Placental epithelial cell (primary cell): ENCODE results near the genes AUNIP, PAFAH2 and ZNF593.

GRCh38 chr1:25145707-25146251, 86.5 kb downstream of the SYF2 start:
- CAGE, long polyA plus RNA: no peak

DNA sequence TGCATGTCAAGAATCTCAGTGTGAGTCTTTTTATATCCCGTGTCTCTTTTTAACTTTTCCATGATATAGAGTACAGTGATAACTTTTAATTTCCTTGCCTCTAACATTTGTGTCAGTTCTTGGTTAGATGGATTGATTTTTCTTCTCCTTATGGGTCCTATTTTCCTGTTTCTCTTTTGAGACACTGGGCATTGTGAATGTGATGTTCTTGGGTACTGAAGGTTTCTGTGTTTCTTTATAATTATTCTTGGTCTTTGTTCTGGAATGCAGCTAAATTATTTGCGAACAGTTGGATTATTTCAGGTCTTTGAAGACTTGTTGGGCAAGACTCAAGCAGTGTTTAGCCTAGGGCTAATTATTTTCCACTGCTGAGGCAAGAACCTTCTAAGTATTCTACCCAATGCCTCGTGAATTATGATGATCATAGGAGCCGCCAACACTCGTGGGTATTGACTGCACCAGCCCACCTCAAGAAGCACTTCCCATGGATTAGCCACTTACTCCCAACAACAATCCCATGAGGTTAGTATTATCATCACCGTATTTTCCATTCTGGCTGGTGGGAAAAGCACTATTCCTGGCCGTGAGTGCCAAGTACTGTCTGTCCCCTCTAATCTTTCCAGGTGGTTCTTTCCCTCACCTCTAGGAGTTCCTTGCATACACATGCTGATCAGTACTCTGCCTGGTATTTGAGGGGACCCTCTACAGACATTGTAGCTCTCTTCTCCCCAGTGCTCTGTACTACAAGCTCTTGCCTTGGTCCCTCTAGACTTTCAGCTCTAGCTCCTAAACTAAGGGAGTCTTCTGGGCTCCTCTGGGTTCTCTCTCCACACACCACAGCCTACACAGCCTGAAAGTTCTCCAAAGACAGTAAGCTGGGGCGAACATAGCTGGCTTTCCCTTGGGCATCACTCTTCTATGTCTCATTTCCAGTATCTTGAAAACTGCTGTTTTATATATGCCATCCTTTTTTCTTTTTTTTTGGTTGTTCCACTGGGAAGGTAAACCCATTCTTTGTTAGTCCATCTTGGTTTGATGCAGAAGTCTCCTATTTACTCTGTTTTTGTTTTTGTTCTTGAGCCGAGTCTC, 13.2 kb downstream of the SYF2 start:
- CAGE, long polyA plus RNA: no peak

DNA sequence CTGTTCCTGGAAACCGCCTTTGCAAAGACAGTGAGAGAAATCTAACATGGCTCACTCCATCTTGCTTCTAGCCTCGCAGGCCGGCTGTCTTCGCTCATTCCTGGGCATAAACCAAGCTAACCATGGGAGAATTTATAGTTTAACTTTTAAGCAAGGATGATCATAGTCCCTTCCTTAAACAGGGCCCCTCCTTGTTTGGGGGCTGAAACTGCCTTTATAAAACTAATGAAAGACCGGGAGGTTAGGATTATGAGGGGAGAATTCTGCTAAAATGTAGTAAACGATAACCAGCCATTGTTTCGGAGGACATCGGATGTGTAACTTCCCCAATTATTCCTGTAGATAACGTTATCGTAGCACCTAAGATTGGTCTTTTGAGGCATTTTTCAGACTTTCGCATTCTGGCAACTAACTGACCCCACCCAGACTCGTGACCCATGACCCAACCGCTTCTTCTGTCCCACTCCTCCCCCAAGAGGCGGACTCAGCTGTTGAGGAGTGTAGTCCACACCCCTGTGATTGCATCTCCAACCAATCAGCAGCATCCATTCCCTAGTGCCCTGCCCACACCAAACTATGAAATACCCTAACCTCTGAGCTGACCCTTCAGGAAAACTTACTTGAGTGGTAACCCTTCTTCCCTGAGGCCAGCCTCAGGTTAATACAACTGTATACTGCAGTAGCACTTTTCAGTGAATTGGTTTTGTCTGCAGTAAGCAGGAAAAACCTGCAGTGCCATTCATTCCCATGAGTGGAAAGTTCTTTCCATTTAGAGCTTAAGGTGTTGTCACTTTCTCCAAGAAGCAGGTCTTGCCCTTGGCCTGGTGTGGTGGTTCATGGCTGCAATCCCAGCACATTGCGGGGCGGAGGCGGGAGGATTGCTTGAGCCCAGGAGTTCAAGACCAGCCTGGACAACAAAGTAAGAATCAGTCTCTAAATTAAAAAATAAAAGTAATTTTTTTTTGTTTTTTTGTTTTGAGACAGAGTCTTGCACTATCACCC, 772 bp upstream of the SYF2 start:
- CAGE, long polyA plus RNA: no peak

GRCh38 chr1:25334578-25334849, 3.6 kb upstream of the TMEM50A start:
- CAGE, long polyA plus RNA: no peak

DNA sequence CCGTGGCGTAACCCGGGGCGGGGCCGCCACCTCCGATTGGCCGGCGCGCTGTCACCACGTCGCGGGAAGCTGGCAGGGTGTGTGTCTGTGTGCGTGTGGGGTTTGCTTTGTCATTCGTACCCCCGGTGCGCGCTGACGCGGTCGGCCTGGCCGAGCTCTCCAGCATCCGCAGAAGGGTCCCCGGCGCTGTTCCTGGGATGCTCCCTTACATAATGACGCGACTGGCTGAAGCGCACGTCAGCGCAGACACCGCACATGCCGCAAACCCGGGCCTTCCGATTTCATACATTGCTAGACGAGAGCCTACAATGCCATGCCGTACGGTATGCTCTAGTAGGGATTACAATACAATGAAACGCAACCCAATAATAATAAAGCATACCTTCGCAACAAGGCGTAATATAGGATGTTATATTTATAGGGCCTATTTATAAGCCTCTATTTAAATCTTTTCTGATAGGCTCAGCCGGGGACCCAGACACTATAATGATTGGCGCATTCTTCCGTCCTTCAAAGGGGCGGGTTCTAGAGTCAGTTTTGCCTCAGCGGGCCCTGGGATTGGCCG, 387 bp upstream of the MACO1 start:
- CAGE, long polyA plus RNA: no peak

GRCh38 chr1:25675824-25676425, 59.3 kb downstream of the MAN1C1 start:
- CAGE, long polyA plus RNA: no peak

GRCh38 chr1:25681854-25682643, 65.5 kb downstream of the MAN1C1 start:
- CAGE, long polyA plus RNA: no peak

- CAGE, long polyA plus RNA: no peak
Observed at GRCh38 chr1:25693878-25694363, 77.3 kb downstream of the MAN1C1 start.

DNA sequence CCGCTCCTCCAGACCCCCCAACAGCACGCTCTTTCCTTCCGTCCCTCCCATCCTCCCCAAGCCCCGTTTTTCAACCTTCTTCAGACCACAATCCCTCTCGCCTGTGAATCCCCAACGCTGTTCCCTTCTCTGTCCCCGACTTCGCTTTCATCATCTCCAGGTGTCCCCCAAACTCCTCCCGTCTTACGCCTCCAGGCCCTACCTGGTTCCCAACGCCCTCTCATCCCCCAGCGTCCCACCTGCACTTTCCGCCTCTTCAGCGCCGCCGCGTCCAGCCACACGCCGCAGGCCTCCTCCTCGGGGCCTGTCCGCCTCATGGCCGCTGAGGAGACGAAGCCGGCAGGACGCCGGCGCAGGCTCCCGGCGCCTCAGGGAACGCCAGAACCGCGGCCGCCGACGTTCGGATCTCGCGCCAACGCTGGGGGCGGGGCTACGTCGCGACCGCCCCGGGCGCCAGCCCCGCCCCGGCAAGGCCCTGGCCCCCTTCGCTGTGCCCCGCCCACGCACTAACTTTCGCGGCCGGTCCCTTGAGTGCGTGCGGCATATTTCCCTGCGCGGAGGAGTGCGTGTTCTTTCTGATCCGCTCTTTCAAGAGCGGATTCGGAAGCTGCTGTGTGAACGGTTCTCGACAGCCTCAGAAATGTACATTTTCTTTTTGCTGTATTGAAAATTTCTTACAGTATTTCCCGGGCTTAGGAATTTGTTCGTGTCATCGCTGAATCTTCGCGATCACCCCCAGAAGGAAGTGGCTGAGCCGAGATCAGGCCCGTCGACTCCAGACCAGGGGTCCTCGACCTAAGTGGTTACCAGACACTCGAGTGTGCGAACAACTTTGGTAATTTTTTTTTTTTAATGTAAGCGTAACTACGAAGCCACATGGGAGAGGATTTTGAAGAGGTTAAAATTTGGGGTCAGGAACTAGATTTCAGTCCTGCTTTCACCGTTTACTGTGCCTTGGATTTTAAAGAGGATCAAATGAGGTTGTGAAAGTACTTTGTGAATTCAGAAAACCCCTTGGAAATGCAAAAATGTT, at the start of gene AUNIP:
AUNIP (minus strand) TSS at position 417 of the 1,033 bp plus-strand sequence.
- CAGE, long polyA plus RNA: no peak

DNA sequence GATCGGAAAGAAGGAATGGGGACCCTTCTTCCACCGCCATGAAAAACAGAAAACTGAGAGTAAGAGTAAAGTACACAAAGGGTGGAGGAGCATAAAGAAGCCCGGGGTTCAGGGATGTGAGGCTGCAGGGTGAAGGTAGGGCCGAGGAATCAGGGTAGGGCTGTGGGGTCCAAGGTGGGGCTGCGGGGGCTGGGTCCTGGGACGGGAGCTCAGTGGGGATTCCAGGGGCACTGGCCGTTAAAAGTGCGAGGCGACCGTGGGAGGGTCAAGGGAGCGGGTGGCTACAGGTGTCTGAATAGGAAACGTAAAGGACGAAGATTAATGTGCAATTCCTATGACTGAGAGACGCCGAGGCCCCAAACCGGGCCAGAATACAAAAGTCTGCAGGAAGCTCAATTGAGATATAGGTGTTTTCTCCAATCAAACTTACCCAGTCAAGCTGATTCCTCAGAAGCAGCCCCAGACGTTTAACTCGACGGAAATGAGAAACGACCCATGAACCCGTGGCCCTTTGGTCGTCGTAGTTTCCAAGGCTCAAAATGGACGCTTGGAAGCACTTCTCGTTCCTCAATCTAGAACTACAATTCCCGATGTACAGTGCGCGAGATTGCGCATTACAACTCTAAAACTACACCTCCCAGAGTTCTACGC, at the start of gene PAFAH2:
PAFAH2 (minus strand) TSS at position 469 of the 651 bp plus-strand sequence.
- CAGE, long polyA plus RNA: no peak

GRCh38 chr1:26060155-26060464, 7.3 kb downstream of the TRIM63 start:
- CAGE, long polyA plus RNA: no peak

DNA sequence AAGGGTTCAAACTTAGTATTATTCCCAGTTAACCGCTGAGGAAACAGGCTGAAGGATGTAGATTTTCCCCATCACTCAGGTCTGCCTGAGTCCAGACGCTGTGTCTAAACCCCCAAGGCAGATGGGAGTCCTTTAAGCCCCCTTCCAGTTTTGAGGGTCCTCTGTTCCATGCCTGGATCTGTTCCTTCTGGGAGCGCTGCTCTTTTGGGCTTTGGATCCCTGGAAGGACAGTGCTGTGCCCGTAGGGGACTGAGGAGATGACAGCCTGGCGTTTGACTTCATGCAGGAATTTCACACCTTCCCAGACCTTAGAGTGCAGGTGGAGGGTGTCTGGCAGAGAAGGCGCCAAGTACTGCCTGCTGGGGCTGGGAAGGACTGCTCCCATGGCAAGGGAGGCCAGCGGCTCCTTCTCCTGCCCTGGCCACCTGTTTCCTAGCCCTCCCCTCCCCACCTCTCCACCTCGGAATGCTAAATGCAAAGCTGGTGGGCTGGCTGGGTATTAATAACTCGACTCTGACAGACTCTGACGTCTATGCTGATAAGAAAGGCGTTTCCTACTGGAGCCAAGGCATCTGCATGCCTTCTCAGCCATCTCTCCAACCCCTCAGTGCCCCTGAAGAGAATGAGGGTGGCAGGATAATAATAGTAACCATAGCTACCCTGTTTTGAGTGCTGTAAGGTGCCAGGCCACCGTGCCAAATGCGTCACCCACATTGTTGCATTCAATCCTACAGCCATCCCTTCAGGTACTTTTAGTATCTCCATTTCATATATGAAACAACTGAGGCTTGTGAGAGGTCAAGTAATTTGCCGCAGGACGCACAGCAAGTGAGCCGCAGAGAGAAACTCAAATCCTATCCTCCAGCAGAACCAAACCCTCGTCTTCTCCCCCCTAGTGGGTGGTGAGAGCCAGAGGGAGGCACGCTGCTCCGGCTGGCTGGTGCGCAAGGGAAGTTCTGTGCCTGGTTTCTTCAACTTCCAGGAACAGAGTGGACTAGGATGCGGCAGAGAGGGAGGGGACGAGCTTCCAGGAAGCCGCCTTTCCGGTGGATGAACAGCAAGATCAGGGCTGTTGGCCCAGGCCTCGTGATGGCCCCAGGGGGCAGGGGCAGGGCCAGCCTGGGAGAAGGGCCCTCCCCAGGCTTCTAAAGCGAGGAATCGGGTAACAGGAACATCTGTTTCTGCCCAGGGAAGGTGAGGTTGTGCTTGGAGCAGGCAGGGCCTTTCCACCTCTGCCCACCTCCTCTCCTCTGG, 17.3 kb upstream of the PDIK1L start:
- CAGE, long polyA plus RNA: no peak

DNA sequence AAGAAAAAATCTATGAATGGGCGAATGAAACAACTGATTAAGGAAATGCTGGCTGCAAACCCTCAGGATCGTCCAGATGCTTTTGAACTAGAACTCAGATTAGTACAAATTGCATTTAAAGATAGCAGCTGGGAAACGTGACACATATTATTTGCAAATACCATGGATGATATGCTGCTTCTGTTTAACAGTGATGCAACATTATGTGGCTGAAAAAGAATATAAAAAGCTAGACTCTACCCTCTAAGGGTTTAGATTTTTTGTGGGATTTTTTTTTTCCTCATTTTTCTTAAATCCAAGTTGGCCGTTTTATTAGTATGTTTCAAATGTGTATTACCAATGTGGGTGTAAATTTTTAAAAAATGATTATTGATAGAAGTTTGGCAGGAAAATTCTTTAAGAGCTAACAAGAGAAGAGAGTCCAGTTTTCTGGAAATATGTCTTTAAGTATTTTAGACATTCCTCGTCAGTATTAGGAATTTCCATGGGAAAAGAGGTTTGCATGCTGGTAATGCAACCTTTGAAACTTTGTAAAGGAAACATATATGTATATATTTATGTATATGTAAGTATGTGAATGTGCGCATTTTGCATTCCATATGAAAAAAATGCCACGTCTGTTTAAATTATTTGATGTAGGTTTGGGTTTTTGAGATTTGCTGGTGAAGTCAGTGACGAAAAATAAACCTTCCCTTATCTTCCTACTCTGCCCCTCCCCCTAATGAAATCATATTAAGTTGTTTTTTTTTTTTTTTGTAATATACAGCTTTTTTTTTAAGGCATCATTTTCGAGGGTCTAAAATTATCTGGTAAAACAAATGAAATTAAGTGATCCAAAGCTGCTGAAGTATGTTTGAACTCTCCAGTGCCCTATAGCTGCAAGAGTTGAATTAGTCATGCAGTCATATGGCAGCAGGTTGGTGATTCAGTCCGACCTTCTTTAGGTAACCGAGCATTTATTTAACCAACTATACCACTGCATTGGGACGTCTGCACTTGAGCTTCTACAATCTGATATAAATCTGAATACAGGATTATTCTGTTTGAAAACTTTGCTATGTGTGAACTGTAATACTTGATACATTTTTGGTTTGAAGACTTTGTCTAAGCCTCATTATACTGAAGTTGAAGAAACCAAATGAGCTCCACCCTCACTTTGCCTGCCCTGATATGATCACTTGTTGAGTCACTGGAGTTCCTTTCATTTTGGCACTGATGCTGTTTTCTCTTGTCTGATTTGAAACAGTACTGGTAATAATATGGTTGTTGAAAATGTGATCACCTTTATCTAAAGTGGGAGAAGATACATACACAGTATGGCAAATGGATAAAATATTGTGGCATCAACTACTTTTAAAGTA, 11.3 kb downstream of the PDIK1L start:
- CAGE, long polyA plus RNA: no peak

GRCh38 chr1:26169409-26170388, at the start of gene ZNF593:
TSS of gene ZNF593 (plus strand) at chr1:26169908.
- CAGE, long polyA plus RNA: no peak

DNA sequence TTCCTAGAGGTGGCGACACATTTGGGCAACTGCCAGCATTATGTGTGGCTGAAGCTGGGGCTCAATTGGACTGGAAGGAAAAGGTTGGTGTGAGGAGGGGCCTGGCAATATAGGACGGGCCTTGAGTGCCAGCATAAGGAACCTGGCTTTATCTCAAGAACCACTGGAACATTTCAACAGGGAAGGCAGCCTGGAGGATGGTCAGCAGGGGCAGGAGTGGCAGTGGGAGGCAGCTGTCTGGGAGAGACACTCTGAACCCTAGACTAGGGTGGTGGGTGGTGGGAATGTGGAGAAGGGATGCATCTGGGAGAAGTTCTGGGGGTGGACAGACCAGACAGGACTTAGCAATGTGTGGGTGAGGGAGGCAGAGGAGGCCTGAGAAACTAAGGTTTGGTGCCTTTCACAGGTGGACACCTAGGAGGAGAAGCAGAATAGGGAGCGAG, 3.5 kb downstream of the SH3BGRL3 start:
- CAGE, long polyA plus RNA: no peak

GRCh38 chr1:26476860-26477841, 4.9 kb downstream of the HMGN2 start:
- CAGE, long polyA plus RNA: no peak

DNA sequence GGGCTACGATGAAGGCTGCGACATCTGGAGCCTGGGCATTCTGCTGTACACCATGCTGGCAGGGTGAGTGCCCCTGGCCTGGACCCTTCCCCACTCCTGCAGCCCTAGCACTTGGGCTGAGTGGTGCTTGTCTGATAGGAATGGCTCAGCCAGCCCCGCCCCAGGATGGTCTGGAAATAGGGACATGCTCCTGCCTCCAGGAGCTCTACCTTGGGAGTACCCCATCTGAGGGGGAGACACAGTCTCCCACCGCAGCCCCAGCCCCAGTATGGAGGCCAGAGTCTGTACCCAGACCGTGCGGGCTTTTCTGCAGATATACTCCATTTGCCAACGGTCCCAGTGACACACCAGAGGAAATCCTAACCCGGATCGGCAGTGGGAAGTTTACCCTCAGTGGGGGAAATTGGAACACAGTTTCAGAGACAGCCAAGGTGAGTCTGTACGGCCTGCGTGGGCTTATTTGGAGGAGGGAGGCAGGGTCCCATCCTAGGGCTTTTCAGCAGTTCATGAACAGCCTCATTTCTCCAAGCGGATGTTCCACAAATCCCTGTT, 42.4 kb downstream of the RPS6KA1 start:
- CAGE, long polyA plus RNA: no peak

DNA sequence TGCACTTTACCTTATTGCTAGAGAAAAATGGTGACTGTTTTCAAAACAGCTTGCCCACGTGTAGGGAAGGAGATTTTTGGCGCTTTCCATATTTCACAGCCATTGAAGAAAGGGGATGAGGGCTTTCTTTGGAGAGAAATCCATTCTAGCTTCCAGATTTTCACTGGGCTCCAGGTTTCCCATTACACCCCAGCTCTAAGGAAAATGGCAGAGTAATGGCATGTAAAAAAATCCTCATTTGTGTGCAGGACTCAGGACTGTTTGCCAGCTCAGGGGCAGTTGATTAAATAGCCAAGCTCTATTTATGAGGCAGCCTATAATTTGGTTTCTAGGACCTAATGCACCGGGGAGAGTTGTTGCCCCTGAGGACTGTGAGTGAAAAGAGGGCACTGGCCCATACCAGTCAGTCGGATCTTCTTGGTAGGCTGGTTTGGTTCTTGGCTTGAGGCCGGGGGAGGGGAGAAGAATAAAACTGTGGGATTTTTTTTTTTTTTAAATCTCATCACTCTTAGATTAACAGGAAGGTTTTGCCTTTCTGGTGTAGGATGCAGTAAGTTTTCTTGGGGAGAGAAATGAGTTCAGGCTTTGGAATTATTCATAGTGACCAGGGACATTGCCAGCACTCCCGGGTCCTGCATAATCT, 2.1 kb upstream of the ARID1A start:
- CAGE, long polyA plus RNA: no peak

GRCh38 chr1:26700915-26701836, 5.4 kb downstream of the ARID1A start:
- CAGE, long polyA plus RNA: no peak

DNA sequence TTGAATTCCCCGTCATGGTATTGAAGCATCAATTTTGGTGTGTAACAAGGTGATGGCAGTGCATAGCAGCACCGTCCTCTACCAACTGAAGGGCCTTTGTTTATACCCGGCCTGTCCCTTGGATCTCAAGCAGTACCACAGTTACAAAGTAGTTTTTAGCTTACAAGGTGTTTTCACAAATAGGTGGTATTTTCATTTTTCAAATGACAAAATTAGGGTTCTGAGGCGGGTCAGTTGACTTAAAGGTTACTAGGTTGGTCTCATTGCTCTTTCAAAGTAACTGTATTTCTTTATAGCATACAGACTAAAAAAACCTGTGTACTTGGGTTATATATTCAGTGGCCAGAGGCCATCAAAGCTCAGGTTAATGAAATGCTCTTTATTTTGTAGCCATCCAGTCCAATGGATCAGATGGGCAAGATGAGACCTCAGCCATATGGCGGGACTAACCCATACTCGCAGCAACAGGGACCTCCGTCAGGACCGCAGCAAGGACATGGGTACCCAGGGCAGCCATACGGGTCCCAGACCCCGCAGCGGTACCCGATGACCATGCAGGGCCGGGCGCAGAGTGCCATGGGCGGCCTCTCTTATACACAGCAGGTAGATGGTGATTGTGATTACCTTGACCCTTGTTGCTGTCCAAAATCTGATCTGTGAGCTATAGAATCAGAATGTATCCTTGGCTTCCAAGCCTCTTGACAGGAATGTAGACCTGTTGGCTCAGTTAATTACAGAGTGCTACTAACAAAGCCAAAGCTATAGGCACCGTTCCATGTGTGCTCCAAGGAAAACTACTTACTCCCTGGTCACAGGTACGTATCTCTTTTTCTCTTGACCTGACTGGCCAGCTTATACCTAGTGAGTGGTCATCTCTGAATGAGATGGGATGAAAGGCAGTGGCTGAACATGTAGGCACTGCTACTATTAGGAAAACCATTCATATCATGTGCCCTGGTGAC, 33.7 kb downstream of the ARID1A start:
- CAGE, long polyA plus RNA: no peak